Breast epithelium (tissue), 2 donors: ENCODE results near the genes FIGNL2, KRT86 and KRT81.

- PRO-cap = no peak
- RAMPAGE, long total RNA, 2 experiments = no peak in any of the 2 experiments
Observed at GRCh38 chr12:51568142-51568960, 22.7 kb upstream of the SCN8A start.

GRCh38 chr12:51752492-51752778 is 62.3 kb downstream of the TMDD1 start:
- PRO-cap = no peak
- RAMPAGE, long total RNA, 2 experiments = no peak in any of the 2 experiments

DNA sequence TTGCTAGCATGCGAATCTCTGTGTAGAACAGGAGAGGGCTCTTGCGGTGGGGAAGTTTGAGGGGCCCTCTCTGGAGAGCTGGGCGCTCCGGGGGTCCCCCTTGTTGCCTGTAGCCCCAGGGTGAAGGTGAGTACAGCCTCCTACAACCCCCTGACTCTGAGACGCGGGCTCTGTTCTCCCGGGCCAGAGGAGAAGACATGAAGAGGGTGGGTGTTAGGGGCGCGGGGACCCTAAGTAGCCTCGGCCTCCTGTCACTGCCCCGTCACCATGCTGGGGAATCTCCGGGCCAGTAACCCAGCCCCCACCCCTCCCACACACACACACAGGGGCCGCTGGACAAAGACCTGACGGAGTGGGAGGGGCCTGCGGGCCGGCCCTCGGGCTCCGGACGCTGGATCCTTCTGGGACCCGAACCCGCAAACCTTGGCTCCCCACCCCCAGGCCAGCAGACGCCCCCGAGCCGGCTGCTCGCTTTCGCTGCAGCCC is 702 bp downstream of the FIGNL2 start:
- PRO-cap = no peak
- RAMPAGE, long total RNA, 2 experiments = no peak in any of the 2 experiments

DNA sequence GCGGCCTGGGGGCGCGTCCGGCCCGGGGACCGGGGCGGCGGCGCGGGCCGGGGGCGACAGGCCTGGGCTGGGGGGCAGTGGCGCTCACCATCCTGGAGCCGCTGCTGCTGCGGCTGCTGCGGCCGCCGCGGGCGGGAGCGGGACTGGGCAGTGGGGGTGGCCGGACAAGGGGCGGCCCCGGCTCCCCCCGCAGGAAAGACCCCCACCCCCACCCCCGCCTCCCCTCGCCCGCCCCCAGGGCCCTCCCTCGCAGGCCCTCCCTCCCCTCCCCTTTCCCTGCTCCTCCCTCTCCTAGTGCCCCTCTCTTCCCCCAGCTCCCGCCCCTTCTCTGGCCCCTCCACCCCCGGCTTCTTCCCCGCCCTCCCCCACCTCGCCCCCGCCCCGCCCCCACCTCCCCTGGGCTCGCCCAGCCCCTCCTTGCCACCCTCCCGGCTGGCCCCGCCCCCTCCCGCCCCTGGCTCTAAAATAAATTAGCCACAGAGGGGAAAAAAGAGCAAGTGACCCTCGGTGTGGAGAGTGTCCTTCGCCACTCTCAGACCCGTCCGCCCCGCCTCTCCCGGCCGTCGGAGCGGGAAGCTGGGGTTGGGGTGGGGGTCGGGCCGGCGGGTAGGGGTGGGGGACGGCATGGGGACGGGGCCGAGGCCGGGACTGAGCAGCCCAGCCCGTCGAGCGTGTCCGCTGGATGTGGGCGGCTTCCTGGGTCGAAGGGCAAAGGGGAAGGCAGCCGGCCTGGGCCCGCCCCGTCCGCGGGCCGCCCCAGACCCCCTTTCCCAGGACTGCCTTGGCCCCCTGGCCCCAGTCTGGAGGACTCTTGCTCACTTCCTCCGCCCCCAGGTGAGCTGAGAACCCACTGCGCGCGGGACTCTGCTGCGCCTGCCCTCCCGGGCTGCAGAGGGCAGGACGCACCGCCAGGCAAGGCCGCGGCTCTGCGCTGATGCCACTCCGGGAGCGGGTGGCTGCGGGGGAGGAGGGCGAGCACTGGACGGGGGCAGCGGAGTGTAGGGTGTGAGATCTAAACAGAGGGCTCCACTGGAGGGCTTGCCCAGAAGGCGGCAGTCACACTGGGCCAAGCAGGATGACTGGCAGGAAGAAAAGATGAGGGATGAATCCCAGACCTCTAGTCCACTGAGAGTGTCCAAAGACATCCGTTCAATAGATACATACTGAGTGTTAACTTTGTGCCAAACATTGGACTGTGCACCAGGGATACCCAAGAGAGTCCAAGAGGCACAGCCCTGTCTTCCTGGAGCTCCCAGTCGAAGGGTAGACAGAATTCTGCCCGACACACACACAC is at the start of gene FIGNL2:
Gene FIGNL2, minus strand, starts transcription at position 145 of the 1,294 bp plus-strand sequence.
- PRO-cap = unidirectional peak, minus-strand start at position 558 of the sequence
- RAMPAGE, long total RNA, 2 experiments = no peak in any of the 2 experiments

DNA sequence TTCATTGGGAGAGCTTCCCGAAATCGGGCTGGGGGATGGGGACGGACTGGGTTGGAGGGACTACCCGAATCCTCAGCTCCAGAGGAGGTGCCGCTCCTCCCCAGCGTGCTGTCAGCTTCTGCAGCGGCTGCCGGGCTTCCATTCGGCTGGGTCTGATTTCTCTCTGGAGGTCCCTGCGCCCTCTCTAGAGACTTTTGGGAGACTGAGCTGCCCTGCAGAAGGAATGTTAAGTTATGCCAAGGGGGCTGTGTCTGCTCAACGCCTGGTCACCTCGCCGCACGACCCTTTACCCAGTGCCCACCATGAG is 15.9 kb upstream of the FIGNL2 start:
- PRO-cap = no peak
- RAMPAGE, long total RNA, 2 experiments = no peak in any of the 2 experiments

DNA sequence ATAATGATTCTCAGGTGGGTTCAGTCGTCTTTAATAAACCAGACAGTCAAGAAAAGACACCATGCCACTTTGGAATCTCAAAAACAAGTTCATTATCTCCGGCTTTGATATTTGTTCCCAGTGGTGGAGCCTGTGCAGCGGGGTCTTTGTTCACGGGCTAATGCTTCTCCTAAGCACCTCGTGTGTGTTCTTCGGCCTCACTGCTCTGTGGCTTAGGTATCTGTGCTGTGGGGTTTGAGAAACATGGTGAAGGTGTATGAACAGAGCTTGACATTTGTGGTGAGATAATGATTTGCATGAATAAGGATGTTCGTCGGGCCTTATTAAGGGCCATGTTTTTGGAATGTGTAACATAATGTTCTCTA is 1.7 kb downstream of the ACVR1B start:
- PRO-cap = no peak
- RAMPAGE, long total RNA, 2 experiments = no peak in any of the 2 experiments

GRCh38 chr12:51954705-51955331 is 3.3 kb downstream of the ACVR1B start:
- PRO-cap = no peak
- RAMPAGE, long total RNA, 2 experiments = no peak in any of the 2 experiments

DNA sequence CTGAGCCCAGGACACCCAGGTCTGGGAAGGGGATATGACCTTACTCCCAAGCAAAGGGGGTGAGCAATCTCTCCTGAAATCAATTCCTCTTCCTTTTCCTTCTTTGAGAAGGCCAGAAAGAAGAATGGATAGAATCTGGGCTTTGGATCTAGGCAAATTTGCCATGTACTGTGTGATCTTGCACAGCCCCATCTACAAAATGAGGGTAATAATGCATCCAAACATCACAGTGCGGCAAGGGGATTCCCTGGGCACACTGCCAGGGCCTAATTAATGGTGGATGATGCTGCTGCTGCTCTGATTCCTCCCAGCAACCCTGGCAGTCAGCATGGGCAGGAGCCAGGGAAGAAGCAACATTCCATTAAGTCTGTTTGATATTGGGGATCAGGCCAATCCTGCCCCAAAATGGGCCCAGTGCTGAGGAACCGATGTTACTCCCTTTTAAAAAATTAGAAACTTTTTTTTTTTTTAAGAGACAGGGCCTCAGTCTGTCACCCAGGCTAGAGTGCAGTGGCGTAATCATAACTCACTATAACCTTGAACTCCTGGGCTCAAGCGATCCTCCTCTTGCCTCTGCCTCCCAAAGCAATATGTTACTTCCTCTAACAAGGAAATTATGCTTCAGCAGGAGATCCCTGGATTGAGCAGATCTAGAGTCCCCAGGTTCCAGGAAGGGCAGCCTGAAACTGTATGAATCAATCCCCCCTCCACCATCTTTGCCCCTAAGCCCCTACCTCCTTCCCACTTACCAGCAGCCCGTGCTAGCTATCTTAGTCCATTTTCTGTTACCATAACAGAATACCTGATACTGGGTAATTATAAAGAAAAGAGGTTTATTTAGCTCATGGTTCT is 4.6 kb downstream of the TAMALIN start:
- PRO-cap = no peak
- RAMPAGE, long total RNA, 2 experiments = no peak in any of the 2 experiments

- PRO-cap = no peak
- RAMPAGE, long total RNA, 2 experiments = no peak in any of the 2 experiments
Observed at GRCh38 chr12:52020000-52020548, 13.3 kb downstream of the TAMALIN start.

DNA sequence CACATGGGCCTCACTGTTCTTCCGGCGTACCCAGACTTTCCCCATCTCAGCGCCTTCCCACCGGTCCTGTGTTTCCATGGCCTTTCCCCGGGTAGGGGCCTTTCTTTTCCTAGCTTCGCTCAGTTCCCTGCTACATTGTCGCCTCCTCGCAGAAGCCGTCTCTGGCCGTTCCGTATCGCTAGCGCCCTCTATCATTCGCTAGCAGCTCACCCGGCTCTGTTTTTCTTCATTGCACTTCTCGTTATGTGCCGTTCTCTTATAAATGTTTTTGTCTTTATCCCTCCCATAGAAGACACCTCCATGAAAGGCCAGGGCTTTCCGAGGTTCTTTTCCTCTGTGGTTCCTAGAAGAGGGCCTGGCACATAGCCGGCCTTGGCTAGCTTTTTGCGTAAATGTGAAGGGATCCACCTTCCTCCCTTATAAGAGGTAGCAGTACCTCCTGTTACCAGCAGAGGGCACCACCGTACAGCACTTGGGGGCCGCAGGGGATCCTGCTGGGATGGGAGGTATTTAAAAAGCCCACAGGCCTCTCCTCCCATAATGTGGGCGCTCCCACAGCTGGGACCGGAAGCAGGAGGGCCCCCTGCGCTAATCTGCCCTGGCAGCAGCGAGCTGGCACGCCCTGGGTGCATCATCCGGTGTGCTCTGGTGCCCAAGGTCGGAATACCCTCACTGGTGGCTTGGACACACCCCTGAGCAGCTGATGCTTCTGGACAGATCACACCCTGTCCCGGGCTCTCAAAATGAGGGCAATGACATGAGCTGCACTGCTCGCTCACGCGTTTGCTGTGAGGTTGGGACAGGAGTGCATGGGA is 18.8 kb downstream of the TAMALIN start:
- PRO-cap = no peak
- RAMPAGE, long total RNA, 2 experiments = no peak in any of the 2 experiments

- PRO-cap = bidirectional peak, plus-strand start at chr12:52037158, minus-strand start at chr12:52036962
- RAMPAGE, long total RNA, 2 experiments = no peak in any of the 2 experiments
Observed at GRCh38 chr12:52036542-52037623, 14.4 kb upstream of the NR4A1 start.

DNA sequence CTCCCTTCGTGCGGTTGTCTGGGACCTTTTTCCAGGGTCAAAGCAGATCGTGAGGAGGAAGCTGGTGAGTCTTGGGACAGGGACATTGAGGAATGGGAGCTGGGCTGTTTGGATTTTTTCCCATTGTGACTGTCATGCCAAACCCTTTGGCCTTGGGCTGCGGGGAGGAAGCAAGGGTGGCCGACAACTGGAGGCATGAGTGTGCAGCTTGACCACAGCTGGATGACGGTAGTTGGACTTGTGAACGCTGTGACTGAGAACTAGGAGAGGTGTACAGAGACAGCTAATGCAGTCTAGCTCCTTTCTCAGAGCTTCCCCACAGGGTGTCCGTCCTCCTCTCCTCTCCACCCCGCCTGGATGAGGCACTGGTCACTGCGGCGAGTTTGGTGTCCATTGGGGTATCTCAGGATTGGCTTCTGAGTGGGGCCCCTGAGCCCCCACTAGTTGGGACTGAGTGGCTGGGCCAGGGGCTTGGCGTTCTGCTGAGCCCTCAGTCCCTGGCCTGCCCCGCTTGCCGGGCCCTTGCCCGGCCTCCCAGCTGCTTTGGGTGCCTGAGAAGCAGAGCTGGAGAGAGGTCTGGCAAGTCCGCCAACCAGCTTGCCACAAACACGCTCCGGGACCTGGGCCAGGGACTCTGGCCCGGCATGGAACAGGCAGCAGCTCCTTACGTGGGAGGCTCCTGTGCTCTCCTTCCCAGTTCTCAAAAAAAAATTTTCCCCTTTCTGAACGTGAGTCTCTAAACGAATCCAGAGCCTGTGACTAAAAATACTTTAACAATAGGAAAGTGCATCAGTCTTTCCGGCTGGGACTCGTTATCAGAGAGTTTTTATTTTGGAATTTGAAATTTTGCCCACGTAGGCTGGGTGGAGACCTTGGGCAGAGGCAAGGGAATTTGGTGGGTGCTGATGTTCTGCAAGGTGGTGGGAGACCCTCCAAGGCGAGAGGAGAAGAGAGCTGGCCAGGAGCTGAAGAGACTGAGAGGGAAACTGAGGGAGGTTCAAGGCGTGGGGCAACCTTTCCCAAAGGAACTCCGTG is 7.1 kb upstream of the NR4A1 start:
- PRO-cap = no peak
- RAMPAGE, long total RNA, 2 experiments = no peak in any of the 2 experiments

DNA sequence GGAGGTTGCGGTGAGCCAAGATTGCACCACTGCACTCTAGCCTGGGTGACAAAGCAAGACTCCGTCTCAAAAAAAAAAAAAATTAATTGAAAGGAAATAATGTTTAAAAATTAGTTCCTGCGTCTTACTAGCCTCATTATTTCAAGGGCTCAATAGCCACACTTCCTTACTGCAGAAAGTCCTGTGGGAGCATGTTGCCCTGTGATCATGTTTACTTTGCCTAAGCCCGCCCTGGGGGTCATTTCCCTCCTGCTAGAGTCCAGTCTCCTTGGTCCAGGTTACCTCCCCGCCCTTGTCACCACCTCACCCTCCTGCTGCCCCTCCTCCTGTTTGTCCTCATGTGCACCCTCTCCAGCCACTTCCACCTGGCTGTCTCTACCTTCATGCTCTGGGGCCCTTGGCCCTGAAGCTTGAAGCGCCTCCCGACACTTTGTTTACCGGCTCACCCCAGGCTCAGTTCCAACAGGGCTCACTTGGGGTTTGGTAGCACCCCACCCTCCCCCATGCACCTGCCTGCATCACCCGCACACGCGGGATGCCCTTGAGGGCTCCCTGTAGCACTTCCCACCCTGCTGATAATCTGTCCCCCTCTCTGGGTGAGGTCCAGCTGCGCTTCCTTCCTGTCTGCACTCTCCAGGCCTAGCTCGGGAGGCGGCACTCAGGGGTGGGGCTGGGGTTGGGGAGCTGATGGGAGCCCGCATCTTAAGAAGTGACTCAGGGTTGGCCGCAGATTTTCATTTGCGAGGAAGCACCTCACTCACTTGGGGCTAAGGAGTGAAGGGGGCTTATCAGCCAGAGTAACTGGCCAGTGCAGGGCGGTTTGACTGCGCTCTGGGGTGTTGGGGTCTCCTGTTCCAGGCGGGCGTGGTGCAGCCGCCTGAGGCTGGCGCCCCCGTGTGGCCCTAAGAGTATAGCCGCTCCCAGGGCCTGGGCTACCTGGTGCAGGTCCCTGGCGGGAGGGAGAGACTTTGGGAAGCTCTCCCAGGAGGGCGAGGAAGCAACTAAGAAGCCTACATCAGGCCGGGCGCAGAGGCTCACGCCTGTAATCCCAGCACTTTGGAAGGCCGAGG is 40.1 kb downstream of the SMIM41 start:
- PRO-cap = no peak
- RAMPAGE, long total RNA, 2 experiments = no peak in any of the 2 experiments

GRCh38 chr12:52148161-52149057 is 43.4 kb downstream of the KRT80 start:
- PRO-cap = no peak
- RAMPAGE, long total RNA, 2 experiments = start-site peak on the minus strand in 1 of 2 experiments, at chr12:52148574-52148596 at its widest, 14 reads per replicate

DNA sequence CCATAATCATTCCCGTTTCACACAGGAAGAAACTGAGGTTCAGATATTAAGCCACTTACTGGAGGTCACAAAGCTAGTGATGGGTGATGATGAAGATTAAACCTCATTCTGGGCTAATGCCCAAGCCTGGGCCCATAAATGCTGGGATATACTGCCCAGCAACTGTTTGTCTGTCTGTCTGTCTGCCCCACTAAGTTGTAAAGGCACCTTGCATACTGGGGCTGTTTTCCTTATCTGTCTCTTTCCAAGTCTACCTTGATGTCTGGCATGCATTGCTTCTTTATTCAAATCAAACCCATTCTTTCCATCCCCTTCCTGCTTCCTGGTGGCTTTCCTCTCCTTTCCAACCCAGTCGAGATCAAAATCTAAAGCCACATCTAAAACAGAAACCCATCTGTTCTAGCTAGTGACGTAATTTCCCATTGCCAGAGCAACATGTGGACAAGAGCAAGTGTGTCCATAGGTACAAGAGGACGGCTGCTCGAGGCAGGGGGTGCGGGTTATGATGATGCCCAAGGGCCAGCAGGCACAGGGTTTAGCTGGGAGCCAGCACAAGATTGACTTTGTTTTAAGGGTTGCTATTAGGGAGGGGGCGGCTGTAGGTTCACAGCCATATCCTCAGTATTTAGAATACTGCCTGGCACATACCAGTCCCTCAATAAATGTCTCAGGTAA is 7.1 kb downstream of the KRT80 start:
- PRO-cap = no peak
- RAMPAGE, long total RNA, 2 experiments = no peak in any of the 2 experiments

DNA sequence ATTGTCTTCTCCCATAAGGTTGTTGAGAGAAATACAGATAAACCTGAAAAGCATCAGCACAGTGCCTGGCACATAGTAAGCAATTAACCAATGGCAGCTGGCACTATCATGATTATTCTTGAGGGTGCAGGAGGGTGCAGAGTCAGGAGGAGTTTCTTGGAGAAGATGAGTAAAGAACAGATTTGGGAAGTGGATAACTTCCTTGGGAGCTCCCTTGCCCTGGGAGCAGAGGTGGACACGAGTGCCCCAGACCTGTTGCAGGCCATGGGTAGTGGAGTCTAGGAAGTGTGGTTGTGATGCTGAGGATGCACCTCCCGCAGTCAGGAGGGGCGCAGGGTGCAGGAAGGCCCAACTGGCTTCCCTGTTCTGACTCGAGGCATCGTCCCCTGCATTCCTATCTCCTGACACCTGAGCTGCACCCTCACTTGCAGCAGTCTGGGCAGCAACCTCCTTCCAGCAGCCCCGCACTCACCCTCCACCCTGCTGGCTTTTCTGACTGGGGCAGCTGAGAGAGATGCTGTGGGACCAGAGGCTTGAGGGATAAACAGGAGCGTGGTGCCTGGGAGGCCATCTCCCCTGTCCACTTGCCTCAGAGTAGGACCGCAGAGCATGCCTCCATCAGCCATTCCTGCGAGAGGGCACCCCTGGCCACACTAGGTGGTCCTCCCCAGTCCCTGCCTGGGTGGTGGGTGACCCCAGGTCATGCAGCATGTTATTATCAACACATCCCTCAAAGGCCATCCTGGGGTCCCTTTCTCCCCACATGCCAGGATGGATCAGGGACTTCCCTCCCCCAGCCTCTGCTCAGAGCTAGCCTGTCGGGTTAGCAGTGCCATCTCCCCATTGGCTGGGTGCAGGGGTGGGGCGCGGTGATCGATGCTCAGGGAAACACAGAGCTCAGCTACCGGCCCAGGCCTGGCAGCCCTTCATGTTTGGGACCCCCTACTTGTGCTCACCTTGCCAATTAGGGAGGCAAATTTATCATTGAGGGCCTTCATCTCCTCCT is 864 bp downstream of the KRT80 start:
- PRO-cap = no peak
- RAMPAGE, long total RNA, 2 experiments = no peak in any of the 2 experiments

DNA sequence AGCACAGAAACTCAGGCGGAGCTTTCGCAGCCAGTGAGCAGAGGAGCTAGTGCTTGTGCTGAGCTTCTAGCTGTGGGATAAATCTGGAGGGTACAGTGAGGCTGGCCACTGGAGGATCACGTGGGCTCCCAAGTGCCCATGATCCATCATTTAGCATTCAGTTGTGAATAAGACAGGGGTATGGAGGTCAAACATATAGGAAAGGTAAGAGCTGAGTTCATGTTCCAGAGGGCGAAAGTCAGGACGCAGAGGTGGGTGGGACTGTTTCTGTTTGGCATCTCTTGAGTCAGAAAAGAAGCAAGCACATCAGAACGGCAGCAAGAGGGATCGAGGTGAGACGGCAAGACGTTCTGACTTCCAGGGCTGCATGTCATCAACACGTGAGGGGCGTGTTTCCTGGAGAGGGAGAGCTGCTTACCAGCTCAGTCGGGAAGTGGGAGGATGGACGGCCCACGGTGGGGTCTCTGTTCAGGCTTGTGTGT is 16.8 kb upstream of the KRT80 start:
- PRO-cap = no peak
- RAMPAGE, long total RNA, 2 experiments = no peak in any of the 2 experiments

DNA sequence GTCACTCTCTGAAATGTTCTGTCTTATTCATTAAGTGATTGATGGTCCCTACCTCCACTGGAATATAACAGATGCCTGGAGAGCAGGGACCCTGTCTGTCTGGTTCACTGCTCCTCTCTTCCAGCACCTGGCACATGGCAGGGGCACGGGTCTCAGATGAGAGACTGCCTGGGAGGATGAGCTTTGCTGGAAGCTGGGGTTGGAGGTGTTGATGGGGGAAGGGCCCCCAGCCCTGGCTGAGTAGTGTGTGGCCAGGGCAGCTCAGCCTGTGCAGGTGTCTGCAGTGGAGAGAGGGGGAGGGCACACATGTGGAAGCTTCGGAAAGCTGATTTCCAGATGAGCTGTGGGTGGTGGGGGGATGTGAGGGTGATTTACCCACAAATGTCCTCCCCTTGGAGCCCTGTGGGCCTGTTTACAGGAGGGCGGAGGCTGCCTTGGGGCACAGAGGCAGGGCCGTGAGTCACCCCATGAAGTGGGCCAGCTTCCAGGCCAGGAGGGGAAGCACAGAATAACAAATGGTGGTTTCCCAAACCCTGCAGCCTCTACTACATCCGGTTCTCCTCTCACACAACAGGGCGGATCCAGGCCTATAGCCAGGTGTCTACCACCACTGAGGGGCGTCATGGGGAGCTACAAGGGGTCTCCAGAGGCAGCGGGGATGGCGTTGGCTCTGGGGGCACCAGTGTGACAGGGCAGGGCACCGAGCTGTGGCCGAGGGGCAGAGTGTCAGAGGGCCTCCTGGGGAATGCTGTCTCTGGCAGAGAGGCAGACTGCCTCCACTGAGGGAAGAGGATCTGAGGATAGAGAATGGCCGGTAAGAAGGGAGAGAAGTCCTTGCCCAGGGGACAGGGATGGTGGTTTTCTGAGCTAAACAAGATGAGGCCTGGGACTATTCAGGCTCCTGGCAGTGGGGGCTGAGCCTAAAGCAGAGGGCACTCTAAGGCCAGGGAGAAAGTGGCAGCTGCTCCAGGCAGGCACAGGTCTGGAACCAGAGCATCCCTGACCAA is 11.1 kb downstream of the KRT7 start:
- PRO-cap = no peak
- RAMPAGE, long total RNA, 2 experiments = start-site peak on the plus strand in 1 of 2 experiments, centred at position 531 of the sequence, 25 reads per replicate

DNA sequence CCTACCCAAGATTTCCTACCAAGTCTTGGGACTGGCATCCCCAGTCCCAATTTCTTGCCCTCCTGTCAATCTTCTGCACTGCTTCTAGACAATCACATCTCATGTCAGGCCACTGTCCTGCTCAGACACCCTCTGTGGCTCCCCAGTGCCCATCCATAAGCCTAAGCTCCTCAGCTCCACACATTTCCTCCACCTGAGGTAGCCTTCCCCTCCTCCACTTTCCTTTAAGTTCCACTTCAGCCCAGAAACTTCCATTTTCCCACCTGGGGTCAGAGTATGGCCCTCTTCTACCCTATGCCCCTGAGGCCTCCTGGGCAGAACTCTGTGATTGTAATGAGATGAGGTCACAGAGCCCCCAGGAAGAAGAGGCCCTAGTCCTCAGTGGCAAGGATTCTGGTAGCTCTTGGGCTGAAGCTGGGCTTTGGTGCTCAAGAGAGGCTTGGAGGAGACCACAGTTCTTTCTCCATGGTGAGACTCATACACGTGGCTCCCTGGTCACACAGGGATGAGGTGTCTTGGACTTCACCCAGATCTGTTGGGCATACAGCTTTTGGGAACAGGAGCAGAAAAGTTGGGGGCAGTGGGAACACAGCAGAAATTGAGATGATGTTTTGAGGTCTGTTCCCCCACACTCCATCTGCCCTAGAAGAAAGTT is at the start of gene KRT86:
Gene KRT86, plus strand, starts transcription at position 391 of the 655 bp plus-strand sequence.
- PRO-cap = no peak
- RAMPAGE, long total RNA, 2 experiments = no peak in any of the 2 experiments

DNA sequence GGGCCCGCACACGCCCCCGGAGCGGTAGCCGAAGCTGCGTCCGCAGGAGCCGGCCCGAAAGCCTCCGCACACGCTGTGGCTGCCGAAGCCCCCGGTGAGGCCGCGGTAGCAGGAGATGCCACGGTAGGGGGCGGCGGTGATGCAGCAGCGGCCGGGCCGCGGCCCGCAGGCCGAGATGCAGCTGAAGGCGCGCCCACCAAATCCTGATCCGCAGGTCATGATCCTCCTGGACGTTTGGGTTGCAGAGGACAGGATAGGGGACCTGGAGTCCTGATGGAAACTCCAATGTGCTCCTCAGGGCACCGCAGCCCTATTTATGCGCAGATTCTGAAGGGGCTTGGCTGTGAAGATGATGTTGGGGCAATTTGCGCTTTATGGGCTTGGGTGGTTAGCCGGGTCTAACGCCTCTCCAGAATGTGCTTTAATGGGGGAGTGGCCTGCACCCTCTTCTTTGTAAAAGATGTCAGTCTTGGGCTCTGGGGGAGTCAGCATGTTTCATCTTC is at the start of gene KRT81:
Gene KRT81, minus strand, starts transcription at position 288 of the 503 bp plus-strand sequence.
- PRO-cap = no peak
- RAMPAGE, long total RNA, 2 experiments = no peak in any of the 2 experiments